Daoy (cell line): ENCODE measurements around a stretch of chr2.

DNA sequence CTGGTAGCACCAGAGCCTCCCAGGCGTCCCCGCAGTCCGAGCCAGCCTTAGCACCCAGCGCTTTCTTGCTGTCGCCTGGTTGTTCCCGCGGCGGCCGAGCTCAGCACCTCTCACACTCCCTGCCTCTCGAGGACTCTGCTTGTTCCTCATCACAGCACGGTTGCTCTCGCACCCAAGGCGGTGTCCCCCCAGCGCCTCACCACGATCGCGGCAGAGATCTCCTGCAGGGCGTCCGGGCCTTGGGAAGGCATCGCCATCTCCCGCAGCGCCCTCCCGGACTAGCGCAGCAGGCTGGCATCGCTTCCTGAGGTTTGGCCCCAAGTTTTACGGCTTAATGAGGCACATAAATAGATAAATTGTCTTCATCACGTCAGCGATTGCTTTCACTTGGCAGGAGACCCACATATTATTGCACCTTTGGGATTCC lies 125.4 kb downstream of the RGPD3 start:
- RAMPAGE, long total RNA = no peak

GRCh38 chr2:106383050-106383459 lies 85.2 kb downstream of the RGPD3 start:
- RAMPAGE, long total RNA = no peak

- RAMPAGE, long total RNA = no peak
Measured at GRCh38 chr2:106582480-106582923, 95.3 kb downstream of the CD8B2 start.

DNA sequence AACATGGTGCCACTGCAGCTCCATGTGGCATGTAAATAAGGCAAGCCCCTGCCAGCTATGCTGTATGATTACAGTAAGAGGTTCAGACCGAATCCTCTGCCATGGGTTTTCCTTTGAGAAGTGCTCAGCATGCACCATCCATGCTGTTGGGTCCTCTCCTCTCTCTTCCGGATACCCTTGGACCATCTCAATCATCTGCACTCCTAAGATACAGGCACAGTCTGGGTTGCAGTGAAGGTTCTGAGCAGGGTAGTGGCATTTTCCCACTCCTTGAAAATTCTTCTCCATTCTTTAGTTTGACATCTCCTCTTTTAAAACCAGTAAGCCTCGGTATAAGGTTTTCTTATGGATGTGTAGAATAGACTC lies 441.4 kb upstream of the RGPD4 start:
- RAMPAGE, long total RNA = no peak

GRCh38 chr2:107745517-107746178 lies 81.0 kb upstream of the RGPD4 start:
- RAMPAGE, long total RNA = no peak

DNA sequence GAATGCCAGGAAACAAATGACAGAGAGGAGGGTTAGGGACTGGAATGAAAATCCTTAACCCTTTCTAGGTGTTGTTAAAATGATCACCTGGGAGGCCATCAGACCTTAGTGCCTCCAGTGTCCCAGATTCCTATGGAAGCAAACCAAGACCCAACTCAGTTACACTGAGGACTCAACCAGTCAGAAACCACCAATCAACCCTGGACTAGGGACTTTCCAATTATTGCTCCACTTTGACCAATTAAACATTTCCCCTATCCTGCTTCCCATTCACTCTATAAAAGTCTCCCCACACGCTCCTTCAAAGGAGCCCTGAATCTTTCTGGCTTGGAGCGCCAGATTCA lies 20.9 kb upstream of the SULT1C2 start:
- RAMPAGE, long total RNA = no peak

- RAMPAGE, long total RNA = no peak
Measured at GRCh38 chr2:108552951-108553750, 18.9 kb downstream of the LIMS1 start.

DNA sequence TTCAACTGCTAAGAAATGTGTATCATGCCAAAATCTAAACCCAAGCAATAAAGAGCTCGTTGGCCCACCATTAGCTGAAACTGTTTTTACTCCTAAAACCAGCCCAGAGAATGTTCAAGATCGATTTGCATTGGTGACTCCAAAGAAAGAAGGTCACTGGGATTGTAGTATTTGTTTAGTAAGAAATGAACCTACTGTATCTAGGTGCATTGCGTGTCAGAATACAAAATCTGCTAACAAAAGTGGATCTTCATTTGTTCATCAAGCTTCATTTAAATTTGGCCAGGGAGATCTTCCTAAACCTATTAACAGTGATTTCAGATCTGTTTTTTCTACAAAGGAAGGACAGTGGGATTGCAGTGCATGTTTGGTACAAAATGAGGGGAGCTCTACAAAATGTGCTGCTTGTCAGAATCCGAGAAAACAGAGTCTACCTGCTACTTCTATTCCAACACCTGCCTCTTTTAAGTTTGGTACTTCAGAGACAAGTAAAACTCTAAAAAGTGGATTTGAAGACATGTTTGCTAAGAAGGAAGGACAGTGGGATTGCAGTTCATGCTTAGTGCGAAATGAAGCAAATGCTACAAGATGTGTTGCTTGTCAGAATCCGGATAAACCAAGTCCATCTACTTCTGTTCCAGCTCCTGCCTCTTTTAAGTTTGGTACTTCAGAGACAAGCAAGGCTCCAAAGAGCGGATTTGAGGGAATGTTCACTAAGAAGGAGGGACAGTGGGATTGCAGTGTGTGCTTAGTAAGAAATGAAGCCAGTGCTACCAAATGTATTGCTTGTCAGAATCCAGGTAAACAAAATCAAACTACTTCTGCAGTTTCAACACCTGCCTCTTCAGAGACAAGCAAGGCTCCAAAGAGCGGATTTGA lies 21.7 kb upstream of the CCDC138 start:
- RAMPAGE, long total RNA = no peak

GRCh38 chr2:109005438-109006324 lies 16.7 kb upstream of the EDAR start:
- RAMPAGE, long total RNA = no peak

DNA sequence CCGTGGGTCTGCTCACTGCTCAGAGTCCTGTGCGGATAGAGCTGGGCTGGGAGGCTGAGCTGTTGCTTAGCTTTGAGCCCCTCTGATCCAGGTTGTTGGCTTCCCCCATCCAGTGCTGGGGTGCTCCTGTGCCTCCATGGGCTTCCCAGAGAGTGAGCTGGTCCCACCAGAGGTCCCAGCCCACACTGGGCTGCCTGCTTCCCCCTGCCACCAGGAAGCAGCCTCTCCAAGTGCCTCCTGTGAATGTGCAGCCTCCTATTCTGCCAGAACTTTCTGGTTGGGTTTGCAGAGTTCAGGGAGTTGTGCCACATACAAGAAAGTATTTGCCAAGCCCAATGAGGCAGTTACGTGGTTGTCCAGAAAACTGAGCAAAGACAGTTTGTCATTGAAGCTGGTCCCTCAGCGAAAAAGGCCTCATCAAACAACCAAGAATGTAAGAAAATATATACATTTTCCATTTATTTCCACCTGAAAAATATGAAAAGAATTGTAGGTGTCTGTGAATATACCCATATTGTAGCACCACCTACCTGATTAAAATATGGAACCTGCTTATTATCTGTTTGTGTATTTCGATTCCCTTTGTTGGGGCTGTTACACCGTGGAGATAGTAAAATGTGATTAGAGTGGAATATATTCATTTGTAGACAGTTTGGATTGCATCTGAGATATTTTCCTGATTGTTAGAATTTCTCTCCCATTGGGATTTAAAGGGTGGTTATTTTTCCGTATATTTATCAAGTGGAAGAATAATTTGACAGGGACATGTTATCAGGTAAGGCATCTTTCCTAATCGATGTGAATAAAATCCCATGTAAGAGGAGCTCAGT lies 55.7 kb downstream of the SH3RF3 start:
- RAMPAGE, long total RNA = no peak

GRCh38 chr2:109259003-109259202 lies 129.9 kb downstream of the SH3RF3 start:
- RAMPAGE, long total RNA = no peak

- RAMPAGE, long total RNA = no peak
Measured at GRCh38 chr2:109348771-109349319, 219.8 kb downstream of the SH3RF3 start.

DNA sequence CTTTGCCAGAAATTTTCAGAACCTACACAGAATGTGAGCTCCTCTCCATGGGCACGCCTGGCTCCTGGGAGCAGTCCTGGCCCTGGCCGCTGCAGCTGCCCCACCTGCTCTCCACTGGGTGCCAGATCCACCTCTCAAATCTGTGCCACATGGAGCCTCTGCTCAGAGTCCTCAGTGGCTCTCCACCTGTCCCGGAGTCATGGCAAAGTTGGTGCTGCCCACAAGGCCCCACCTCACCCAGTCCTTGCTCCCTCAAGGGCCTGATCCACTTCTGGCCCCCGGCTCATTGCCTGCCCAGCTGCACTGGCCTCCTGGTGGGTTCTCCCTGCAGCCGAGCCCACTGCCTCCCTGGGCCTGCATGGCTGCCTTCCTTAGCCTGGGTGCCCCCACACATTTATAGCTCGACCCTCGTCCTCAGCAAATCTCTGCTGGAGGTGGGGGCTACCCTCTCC lies 223.9 kb downstream of the SH3RF3 start:
- RAMPAGE, long total RNA = no peak

GRCh38 chr2:109510981-109511721 lies 102.6 kb downstream of the SEPTIN10 start:
- RAMPAGE, long total RNA = no peak

- RAMPAGE, long total RNA = no peak
Measured at GRCh38 chr2:109560263-109561402, 53.1 kb downstream of the SEPTIN10 start.

GRCh38 chr2:110054582-110054961 lies 61.0 kb downstream of the MALL start:
- RAMPAGE, long total RNA = no peak

DNA sequence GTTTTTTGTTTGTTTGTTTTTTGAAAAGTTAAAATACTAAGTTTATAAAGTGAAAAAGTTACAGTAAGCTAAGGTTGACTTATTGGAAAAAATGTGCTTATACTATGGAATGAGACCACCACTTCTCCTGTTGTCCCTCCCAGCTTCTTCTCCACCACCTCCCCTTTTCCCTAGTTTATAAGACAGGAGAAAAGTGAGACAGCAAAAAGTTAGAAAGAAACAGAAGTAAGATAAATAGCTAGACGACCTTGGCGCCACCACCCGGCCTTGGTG lies 1.3 kb upstream of the BUB1 start:
- RAMPAGE, long total RNA = no peak

GRCh38 chr2:111068433-111068861 lies 52.3 kb upstream of the BCL2L11 start:
- RAMPAGE, long total RNA = no peak

DNA sequence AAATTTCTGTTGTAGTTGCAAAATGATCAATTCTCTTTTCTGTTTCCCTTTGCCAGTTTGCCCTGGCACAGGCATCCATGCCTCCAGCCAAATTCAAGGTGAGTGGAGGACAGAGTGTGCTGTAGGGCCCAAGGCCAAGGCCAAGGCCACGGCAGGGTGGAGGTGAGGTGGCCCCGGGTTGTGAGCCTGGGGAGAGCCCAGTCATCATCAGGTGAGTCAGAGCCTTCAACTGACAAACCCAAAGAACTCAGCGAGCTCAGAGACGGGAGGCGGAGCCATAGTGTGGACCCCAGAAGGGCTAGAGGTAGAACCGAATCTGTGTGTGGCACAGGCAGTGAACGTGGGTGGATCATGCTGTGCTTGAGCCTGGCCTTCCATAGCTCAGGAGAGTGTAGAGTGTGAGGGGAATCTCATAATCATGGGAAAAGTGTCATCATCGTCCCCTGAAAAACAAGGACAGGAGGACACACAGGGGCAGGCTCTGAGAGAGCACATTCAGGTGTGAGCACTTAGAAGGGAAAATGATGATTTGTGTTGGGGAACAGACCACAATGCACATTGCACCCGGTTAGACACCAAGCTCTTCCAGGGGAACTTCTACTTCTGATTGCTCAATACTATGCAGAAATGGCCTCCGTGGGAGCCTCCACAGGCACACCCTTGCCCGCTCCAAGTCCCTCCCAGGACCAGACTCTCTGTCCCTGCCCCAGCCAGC lies 55.9 kb downstream of the BCL2L11 start:
- RAMPAGE, long total RNA = no peak

DNA sequence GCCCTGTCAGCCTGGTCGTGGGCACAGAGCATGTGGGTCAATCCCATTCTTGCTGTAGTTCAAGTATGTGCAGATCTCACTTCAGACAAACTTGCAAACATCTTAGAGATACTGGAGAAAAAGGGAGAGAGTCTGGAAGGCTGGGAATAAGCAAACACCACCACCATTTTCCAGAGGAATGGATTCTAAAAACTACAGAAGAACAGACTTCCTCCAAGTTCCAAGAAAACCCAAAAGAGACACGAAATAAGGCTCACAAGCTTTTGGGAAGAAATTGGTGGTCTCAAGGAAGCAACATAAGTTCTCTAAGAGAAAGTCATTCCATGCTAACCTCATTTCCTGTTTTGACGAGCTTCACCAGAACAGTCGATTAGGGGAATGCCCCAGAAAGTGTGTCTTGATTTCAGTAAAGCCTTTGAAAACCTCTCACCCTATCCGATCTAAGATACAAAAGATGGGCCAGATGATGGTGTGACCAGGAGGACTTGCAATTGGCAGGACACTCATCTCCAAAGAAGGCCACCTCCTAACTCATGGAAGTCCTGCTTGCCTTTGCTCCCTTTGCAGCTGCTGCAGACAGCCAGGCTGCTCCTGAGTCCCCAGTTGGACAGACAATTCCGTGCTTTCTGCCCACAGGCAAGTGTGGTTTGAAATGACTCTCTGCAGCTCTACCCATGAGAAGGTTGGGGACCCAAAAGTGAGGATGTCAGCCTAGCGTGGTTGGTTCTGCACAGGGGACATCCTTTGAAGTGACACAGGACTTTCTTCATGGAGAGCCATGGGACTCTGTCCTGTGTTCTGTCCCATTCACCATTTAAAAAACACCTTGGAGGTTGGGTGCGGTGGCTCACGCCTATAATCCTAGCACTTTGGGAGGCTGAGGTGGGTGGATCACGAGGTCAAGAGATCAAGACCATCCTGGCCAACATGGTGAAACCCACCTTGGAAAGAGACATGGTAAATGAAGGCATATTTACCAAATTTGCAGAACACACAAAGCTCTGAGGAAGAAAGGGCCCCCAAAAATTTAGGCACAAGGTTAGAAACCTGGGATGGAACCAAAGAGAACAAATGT lies 304.2 kb downstream of the BCL2L11 start:
- RAMPAGE, long total RNA = no peak